Neural cell (in vitro differentiated cells): ENCODE measurements around the gene KL.

- RAMPAGE, long total RNA: no peak
Measured at GRCh38 chr13:31046482-31047077, 114.1 kb downstream of the TEX26 start.

- RAMPAGE, long total RNA: no peak
Measured at GRCh38 chr13:31329215-31330104, 129.7 kb downstream of the B3GLCT start.

GRCh38 chr13:32175286-32175824 is 139.8 kb downstream of the ZAR1L start:
- RAMPAGE, long total RNA: no peak

GRCh38 chr13:32298357-32298904 is 16.7 kb downstream of the ZAR1L start:
- RAMPAGE, long total RNA: no peak

DNA sequence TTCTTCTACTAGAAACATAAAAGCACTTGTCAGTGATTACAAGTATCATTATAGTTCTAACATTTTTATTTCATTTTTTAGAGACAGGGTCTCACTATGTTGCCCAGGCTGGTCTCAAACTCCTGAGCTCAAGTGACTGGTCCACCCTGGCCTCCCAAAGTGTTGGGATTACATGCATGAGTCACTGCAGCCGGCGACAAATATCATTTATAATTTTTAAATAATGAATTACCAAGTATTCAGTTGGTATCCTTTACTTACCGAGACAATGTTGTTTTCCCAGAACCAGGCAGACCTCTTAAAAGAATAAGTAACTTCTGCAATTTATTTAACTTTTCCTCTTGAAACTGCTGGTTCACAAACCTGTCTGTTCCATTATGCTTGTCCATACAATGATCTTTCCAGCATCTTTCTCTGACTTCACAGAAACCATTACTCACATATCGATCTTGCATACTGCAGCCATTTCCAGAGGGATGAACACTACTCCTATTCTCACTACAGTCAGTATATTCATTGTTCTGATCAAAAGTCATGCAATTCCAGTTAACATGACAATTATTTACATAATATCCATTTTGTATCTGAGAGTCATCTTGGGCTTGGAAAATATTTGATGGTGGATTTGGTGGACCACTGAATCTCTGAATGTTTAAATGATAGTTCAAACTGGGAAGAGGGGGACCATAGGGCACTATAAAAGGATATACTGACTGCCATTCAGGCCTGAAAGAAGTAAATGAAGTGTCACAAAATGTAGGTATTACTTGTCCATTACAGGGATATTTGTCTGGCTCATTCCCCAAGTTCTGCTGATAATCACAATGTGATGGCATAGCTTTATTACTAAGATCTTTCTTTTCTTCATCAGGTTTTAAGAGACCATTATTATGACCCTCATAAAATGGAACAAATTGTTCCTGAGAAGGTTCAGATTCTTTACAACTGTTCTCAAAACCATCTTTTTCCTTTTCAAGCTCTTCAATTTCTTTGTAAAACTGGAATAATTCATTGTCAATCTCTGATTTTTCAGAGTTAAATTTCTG is 2.8 kb downstream of the N4BP2L2 start:
- RAMPAGE, long total RNA: no peak

- RAMPAGE, long total RNA: no peak
Measured at GRCh38 chr13:32538866-32539436, 356 bp upstream of the N4BP2L2 start.

- RAMPAGE, long total RNA: no peak
Measured at GRCh38 chr13:33014959-33015600, 1.1 kb upstream of the KL start.

GRCh38 chr13:33016370-33017334 is at the start of gene KL:
Gene KL (plus strand): TSS chr13:33016423.
- RAMPAGE, long total RNA: no peak

GRCh38 chr13:33090643-33091167 is 74.5 kb downstream of the KL start:
- RAMPAGE, long total RNA: no peak

DNA sequence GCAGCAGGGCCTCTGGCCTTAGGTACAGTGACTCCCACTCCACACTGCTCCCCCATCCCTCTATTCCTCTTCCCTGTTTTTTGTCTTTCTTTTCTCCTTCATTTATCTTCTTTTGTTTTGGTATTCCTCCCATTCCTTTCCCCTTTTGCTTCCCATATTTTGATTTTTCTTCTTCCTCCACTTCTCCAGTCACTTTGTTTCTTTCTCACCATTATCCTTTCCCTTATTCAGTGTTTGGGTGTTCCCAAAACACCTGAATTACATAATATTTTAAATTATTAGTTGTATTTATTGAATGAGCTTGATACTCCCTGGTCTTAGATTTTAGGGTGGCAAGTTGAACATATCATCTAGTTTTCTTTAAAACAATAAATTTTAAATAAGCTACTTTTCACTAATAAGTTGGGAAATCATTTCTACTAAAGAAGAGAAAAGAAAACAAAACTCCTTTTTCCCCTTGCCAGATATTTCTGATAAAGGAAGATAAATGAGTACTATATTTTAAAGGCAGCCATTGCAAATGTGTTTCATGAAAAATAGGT is 36.9 kb downstream of the STARD13 start:
- RAMPAGE, long total RNA: no peak

- RAMPAGE, long total RNA: no peak
Measured at GRCh38 chr13:33283746-33284753, 1.5 kb downstream of the STARD13 start.

GRCh38 chr13:33284754-33285401 is 677 bp downstream of the STARD13 start:
- RAMPAGE, long total RNA: no peak

DNA sequence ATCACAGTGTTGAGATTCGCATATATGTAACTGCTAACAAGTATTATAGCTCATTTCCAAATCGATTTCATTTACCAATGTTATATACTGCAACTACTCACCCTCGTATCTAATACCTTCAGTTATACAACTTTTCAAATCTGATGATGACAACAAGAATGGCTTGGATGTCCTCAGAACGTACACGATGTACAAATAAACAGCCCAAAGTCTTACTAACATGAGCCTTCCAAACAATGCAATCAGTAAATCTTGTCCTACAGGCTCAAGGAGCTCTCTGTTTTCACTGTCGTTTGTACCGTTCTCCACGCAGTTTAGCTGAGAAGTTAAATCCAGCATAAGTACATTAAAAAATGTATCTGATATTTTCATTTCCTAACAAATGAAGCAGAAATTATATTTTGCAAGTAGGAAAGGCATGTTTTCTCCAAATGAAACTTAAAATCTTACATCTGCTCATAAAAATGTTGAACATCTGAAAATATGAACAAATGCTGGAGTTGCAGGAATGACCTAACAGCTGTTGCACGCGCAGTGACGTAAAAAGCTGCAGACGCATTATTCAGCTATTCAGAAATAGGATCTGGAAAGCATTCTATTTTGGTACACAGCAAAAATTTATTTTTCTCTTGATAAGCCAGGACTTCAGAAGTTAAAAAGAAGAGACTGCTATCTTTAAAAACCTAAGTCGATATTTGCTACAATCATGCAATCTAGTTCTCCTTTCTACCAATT is 36.7 kb upstream of the STARD13 start:
- RAMPAGE, long total RNA: no peak

DNA sequence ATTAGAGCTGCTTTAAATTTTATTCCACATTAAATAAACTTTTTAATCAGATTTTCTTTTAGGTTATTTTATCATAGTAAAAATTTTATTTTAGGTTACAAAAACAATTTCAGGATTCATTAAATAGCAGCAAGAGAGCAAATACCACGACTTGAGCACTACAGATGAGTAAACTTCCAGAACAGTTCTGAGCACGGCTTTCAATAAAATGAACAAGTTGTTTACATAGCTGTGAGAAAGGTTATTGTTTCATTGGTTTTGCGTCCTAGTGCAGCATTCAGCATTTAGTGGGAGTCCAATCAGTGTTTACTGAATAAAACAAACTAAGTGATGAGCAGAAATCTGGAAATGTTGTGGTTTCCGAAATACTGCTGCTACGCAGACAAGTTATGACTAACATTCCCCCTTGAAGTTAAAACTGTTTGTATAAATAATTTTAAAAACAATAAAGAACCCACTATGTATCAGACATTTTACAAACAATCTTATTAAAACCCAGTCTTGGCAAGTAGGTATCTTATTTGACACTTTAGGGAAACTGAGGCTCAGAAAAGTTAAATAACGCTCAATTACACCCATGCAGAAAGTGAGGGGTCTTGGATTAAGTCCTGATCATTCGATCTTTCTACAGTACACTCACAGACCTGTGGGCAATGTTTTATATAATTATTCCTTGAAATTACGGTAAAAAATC is 251.5 kb upstream of the STARD13 start:
- RAMPAGE, long total RNA: no peak

DNA sequence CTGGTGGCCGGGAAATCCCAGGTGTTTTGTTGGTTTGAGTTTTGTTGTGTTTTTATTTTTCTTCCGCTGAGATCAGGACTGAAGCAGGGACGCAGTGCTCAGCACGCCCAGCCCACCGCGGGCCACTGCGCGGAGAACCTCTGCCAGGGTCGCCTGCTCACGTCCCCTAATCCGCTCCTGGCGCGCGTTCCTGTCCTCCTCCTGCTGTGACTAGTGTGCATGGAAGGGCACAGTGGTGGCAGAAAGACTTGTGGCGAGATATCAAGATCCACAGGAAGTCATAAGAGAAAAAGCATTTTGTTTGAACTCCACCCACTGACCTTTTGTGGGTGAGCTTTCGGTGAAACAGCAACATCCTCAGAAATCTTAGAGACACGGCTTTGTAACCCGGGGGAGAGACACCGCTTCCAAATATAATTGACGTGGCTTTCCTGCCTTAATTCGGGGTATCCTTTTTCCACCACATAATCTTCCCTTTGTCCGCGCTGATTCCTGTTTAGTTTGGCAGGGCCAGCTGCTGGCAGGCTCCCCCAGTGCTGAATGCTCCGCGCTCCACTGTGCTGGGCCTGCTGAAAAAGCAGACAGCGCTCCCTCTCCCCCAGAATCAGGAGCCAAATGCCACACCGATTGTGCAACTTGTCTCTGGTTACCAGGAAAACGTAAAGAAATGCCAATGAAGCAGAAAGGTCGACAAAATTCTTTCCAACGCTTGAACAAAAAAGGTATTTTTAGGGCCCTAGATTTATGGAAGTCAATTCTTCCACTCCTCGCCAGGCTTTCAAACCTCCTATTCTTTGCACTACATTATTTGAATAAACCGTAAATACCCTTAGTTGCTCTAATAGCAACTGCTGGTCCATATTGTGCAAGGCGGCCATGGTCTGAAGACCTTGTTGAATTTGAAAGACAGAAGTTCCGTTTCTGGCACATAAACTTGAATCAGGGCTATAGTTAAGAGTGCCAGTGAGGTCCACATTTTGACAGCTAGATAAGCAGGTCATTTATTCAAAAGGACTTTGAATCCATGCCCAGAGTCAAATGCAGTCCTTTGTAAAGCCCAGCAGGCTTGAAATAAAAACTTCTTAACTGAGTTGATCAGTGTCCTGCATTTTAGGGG is 206.9 kb upstream of the RFC3 start:
- RAMPAGE, long total RNA: no peak

- RAMPAGE, long total RNA: no peak
Measured at GRCh38 chr13:33679168-33679695, 138.7 kb upstream of the RFC3 start.

DNA sequence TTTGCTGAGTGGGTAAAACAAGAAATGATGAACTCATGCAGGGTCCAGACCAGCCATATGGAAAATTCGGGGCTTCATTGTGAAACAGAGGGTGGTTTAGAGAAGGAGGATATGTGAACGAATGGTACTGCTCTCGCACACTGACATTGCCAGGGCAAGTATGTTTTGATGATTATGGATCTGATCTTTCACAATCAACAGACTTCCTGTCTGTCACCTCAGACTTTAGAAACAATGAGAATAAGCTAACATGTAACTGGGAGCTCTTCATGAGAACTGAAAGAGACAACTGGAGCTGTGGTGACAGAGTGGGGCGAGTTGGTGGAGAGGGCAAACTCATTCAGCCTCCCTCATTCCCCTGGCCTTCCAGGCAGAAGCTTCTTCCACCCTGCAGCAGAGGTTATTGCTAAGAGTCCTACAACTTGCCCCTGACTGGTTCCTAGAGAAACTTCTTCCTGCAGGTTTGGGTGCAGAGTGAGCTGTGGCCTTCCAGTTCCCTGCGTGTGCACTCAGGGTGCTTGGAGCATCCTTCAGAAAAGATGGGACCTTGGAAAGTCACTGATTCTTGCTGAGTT is 73.9 kb upstream of the RFC3 start:
- RAMPAGE, long total RNA: no peak

- RAMPAGE, long total RNA: no peak
Measured at GRCh38 chr13:33793652-33794154, 24.2 kb upstream of the RFC3 start.

- RAMPAGE, long total RNA: no peak
Measured at GRCh38 chr13:34747898-34748421, 194.1 kb upstream of the NBEA start.

DNA sequence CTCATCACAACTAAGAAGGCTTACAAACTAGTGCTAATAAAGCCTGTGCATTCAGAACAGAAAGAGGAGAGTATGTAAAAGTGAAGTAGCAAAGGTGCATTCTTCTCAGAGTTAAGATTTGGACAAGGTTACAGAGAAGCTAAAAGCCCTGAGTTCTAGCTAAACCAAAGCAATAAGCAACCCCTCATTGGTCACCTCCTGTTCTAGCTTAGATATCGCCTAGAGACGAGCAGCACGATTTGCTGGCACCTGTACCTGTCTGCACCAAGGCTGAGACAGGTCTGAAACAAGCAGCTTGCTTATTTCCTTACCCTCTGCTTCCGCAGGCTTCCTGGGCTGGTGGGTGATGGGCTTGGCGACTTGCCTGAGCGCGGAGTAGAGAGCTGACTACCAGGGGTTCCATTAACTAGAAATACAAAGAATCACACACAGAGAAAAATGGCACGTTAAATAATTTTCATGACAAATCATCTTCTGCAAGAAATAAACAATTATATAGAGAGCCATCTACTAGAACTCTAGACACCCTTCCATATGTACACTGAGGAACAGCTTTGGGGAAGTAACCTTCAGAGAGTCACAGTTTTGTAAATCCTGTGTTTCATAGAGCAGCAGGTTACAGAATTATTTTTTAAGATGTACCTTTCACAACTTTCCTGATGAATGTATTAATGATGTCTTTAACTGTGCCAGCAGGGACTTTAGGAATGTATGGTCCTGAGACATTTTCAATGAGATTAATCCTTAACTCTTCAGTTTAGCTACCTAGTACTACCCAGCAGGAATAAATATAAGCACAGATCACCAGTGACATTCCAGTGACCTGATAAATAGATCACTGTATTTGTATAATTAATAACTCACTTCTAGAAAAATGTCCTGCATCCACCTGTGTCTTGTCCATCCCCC is 276.7 kb downstream of the DCLK1 start:
- RAMPAGE, long total RNA: no peak